SJCRH30 (cell line): ENCODE measurements around the gene KLHL35.

- RAMPAGE, long total RNA = no peak
Observed at GRCh38 chr11:74625175-74625741, 32.9 kb downstream of the POLD3 start.

DNA sequence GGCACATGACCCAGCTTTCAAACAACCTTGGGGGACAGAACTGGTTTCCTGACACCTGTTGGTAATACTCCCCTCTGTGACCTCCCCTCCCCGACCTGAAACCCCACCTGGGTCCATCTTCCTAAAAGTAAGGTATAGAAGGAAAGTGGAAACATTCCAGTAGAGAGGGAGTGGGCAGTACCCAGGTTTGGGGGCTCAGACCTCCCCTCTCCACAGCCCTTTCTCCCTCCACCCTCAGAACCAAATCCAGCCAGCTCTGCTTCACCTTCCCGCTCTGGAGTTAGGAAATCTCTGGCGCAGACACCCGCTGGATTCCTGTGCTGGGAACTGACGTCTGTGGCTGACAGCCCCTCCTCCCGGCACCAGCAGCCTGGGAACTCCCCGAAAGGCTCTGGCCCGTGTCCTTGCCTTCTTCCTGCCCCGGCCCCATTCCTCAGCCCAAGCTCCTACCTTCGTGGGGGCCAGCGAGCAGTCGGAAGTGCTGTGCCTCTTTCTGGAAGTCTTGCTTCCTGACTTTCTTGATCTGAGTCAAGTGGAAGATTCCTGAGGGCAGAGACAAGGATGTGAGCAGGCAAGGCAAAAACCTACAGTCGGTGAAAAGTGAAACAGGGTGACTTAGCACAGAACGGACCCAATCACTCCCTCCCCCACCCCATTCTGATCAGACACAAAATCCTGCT, 34.3 kb downstream of the CHRDL2 start:
- RAMPAGE, long total RNA = no peak

DNA sequence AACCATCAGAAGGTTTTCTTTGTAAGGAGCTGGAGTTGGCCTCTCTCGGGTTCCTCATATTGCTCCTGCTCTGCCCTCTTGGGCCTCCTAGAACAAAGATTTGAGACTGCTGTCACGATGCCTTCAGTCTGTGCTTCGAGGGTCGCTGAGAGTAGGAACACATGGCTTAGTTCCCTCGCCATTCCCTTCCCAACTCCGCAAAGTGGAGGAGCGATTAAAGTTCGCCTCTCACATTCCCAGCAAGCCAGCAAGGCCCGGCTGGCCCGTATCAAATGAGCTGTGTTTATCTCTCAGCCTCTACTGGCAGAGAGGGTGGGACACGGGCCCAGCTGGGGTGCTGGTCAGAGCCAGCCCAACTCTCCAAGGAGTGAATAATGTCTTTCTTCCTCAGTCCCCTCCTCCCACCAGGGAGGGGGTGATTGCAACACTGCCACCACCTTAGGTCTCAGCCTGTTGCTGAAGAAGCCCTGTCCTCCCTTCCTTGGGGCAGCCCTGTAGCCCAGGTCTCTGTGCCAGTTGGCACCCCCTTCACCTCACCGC, 10.3 kb downstream of the CHRDL2 start:
- RAMPAGE, long total RNA = no peak

- RAMPAGE, long total RNA = no peak
Observed at GRCh38 chr11:74748436-74748770, 246 bp upstream of the RNF169 start.

- RAMPAGE, long total RNA = no peak
Observed at GRCh38 chr11:74820381-74821190, 71.9 kb downstream of the RNF169 start.

DNA sequence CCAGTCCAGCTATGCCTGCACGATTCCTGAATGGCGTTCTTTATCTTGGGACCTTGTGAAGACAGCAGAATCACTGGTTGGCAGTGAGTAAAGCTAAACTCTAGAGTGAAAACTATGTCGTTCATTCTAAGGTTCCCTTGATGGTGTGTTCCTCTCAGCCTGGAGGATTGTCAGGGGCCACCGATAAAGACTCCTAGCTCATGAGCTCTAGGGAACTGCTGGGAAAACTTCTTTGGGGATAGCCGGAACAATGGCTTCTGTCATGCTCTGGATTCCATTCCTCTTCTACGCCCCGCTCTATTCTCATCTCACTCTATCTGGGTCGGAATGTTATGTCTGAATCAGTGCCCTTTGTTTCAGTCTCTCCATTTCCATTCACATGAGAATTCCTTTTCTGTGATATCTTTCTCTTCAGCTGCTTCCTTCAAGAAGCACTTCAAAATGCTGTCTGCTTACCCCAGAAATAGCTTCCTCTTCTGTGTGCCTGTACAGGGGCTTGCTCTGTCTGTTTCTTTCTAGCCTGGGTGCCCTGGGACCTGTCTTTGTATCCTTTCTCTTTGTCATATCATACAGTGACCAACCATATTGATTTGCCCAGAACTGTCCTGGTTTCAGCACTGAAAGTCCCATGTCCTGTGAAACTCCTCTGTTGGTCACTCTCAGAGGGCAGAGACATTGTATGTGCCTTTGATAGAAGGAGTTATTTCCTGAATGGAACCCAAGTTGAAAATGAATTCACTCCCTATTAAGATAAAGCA, 16.9 kb upstream of the SLCO2B1 start:
- RAMPAGE, long total RNA = no peak

GRCh38 chr11:75151264-75151754, 402 bp downstream of the SLCO2B1 start:
- RAMPAGE, long total RNA = no peak

- RAMPAGE, long total RNA = no peak
Observed at GRCh38 chr11:75182484-75183177, 31.7 kb downstream of the SLCO2B1 start.

GRCh38 chr11:75261915-75262327, 21.3 kb downstream of the TPBGL start:
- RAMPAGE, long total RNA = no peak

GRCh38 chr11:75329727-75330879, 21.4 kb downstream of the ARRB1 start:
- RAMPAGE, long total RNA = no peak

GRCh38 chr11:75346722-75347310, 4.6 kb downstream of the ARRB1 start:
- RAMPAGE, long total RNA = no peak

GRCh38 chr11:75349417-75350138, 1.9 kb downstream of the ARRB1 start:
- RAMPAGE, long total RNA = no peak

DNA sequence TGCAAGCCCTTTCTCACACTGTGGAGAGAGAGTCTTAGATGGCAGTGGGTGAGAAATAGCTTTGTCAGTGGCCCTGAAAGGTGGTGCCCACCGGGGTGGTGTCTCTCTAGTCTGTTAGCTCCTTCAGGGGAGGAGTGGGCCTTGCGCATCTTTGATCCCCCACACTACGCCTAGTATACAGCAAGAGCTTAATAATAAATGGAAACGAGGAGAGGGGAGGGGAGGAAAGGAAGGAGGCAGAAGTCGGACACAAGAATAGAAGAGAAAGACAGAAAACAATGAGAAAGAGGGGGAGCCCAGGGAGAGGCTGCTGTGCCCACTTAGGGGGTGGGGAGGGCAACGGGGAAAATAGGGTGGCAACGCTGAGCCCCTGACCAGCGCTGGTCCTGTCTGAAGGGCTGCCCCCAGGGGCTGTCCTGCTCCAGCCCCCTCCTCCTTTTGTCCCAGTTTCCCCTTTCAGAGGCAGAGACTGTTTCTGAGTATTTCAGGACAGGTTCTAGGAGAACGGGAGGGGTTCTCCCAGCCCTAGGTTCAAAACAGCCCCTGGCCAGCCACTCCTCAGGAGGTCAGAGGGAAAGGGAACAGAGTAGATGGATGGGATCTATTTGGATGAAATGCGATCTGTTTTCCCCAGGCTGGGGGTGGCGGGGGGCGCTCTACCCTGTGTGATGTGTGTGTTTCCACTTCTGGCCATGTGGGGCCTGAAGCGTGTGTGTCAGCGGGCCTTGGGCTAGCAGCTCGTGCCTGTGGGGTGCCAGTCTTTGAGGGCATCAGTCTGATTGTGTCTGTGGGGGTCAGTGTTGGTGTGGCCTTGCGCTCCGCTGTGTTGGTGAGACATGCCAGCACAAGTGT, 1.1 kb downstream of the ARRB1 start:
- RAMPAGE, long total RNA = no peak

DNA sequence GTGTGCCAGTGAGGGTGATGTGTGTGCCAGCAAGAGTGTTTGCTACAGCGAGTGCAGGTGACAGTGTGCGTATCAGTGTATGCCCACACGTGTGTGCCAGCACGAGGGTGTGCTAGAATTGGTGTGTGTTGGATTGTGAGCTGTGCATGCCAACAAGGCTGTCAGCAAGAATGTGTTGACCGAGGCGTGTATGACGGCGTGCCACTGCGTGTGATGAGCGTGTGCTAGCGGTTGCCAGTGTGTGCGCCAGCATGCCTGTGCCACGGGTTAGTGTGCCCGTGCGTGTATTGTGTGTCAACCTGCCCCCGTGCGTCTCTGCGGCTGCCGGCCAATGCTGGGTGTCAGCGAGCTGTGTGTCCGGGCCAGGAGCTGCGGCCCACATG, 469 bp downstream of the ARRB1 start:
- RAMPAGE, long total RNA = no peak

GRCh38 chr11:75351384-75351563, 187 bp downstream of the ARRB1 start:
- RAMPAGE, long total RNA = no peak

- RAMPAGE, long total RNA = no peak
Observed at GRCh38 chr11:75433086-75433745, at the start of gene KLHL35. KLHL35 (minus strand) TSS chr11:75433203.

DNA sequence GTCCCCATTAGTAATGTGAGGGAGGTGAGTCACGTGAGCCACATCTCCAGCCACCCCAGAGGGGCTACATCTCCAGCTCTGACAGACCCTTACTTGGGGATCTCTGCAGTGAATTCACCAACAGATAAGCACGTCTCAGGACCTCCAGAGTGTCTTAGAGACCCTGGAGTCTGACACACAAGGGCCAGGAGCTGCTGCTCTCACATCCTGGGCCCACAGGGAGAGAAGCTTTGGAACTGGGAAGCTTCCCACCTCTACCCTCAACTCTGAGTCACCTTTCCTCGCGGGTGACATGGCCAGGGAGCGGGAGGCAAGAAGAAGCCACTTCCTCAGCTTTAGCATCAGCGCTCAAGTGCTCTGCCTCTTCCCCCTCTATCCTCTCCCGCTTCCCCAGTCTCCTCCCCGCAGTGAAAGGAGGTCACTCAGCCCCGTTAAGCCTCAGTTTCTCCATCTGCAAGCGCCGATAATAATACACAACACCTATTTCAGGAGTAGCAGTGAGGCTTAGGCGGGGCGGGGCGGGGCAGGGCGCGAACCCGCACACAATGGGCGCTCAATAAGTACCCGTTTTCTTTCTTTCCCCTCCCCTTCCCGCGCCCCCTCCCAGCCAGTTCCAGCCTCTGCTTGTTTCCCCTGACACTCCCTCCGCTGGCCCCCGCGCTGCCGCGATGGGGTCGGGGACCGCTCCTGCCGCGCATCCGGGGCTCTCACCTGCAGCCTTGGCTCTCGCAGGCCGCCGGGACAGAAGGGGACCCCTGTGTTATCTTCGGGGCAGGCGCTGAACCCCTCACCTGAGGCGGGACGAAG, 1.0 kb downstream of the GDPD5 start:
- RAMPAGE, long total RNA = no peak

GRCh38 chr11:75563127-75563662, 1.1 kb downstream of the SERPINH1 start:
- RAMPAGE, long total RNA = no peak

- RAMPAGE, long total RNA = no peak
Observed at GRCh38 chr11:75715619-75715999, 2.0 kb upstream of the MOGAT2 start.

DNA sequence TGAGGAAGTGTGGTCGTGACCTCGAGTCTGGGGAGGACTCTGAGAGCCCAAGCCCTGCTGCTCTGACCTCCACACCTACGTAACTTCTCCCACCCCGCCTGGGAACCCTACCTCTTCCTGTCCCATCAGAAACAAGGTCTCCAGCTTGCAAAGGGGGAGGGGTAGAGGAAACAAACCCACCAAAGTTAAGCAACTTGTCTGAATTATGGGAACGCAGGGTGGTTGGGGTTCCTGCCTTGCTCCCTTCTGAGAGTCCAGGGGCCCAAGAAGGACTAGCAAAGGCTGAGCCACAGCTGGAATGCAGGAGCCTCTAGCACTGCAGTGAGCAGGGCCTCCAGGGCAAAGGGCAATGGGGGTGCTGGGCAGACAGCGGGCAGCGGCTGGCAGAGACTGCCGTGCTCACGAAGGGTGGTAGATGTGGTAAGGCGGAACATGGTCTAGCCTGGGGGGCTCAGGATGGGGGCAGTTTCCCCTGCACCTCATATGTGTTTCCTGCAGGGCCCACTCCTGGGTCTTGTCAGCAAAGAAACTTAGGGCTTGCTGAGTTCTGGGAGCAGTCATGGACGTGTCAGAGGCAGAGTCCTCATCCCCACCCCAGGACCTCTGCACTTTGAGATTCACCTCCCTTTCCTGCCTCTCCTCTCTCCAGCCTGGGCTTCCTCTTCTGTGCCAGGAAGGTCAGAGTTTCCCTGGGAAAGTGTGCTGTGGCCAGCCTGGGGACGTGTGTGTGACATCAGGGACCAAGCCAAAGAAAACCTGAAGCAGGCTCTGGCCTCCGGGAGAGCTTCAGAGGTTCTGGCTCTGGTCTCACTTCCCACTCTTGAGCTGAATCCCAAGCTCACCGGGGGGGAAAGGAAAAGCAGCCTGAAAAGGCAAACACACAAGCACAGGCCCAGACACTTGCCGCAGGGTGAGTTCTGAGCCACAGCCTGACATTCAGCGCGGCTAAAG, 4.3 kb downstream of the MOGAT2 start:
- RAMPAGE, long total RNA = no peak